Liver (tissue), 9 donors: ENCODE results near the gene CCNB1.

DNA sequence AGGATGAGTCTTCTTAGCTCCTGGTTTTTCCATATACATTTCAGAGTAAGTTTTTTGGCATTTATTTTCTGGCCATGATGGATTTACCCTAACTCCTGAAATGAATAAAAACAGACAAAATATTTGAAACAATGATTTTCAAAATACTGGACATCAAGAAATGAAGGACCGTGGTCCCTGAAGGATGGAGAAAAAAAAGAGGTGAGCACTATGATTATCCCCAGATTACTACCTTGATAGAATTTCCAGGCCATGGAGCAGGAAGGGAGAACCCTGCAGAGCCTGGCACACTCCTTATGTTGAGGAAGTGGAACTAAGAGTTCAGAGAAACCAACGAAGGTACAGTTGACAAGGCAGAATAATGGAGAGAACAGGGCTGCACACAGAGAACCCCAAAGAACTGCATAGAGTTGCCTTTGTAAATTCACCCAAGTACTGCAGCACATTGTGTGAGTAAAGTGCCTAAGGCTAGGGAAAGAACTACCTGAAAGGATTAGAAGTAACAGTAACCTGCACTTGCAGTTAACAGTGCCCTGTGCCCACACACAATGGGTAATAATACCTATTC, 57.0 kb upstream of the SREK1 start:
- PRO-cap, 5 experiments: no peak in any of the 5 experiments
- RAMPAGE, long total RNA, 2 experiments: no peak in any of the 2 experiments
- RRBS: no CpG with 5 or more reads among the region's 2 CpGs

- PRO-cap, 5 experiments: no peak in any of the 5 experiments
- RAMPAGE, long total RNA, 2 experiments: no peak in any of the 2 experiments
- RRBS: no CpG with 5 or more reads among the region's 5 CpGs
These were observed 162.8 kb downstream of the SREK1 start for GRCh38 chr5:66306933-66307339.

GRCh38 chr5:66554117-66554579, 42.0 kb upstream of the MAST4 start:
- PRO-cap, 5 experiments: no peak in any of the 5 experiments
- RAMPAGE, long total RNA, 2 experiments: no peak in any of the 2 experiments
- RRBS: no CpG with 5 or more reads among the region's 5 CpGs

DNA sequence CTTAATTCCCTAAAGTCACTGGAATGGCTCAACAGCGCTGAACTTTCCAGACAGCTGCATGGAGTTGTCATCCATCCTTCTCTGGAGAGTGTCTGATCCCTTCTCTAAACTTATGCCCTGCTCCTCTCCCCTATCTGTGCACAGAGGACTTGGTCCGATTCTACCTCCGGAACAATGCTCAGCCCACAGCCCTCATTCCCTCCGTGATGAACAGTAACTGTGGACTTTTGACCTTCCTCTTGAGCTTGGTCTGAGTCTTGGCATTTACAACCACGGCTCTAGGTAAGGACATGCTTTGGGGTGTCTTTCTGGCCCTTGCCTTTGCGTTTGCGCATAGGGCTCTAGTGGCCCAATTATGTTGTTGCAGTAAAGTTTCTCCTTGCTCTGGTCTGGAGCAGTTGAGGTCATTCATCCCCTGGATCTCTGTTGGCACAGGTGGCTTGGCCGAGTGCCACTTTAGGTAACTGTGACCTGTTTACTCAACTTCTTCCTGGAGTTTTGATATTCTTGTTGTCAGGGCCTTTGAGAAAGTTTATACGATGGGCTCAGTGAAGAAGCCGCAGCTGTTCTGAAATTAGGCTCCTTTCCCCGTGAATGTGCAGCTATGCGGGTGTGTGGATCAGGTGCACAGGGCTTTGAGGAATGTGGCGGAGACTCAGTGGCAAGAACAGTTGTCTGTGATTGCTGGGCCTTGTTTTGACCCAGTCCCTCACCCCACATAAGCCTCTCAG, 18.4 kb upstream of the CD180 start:
- PRO-cap, 5 experiments: peak in 2 of 5 experiments; most common plus-strand start position 525 of the sequence (in 1)
- RAMPAGE, long total RNA, 2 experiments: no peak in any of the 2 experiments
- RRBS: no CpG with 5 or more reads among the region's 13 CpGs

GRCh38 chr5:67538024-67538335, 341.4 kb upstream of the CD180 start:
- PRO-cap, 5 experiments: no peak in any of the 5 experiments
- RAMPAGE, long total RNA, 2 experiments: no peak in any of the 2 experiments
- RRBS: no CpG with 5 or more reads among the region's 1 CpG

DNA sequence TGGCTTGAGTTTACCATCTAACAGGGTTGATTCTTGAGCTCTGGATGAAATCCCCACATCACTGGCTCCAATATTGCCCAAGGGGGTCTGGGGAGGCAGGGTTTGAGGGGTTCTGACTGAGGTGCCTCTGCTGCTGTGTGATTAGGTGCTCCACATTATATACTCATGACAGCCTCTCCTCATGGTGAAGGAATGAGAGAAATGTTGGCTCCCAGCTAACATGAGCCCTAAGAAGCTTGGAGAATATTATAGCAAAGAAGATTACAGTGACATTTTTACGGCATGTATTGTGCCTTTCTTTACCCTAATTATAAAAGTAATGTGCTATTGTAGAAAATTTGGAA, 229.6 kb upstream of the PIK3R1 start:
- PRO-cap, 5 experiments: no peak in any of the 5 experiments
- RAMPAGE, long total RNA, 2 experiments: no peak in any of the 2 experiments
- RRBS: no CpG with 5 or more reads among the region's 1 CpG

DNA sequence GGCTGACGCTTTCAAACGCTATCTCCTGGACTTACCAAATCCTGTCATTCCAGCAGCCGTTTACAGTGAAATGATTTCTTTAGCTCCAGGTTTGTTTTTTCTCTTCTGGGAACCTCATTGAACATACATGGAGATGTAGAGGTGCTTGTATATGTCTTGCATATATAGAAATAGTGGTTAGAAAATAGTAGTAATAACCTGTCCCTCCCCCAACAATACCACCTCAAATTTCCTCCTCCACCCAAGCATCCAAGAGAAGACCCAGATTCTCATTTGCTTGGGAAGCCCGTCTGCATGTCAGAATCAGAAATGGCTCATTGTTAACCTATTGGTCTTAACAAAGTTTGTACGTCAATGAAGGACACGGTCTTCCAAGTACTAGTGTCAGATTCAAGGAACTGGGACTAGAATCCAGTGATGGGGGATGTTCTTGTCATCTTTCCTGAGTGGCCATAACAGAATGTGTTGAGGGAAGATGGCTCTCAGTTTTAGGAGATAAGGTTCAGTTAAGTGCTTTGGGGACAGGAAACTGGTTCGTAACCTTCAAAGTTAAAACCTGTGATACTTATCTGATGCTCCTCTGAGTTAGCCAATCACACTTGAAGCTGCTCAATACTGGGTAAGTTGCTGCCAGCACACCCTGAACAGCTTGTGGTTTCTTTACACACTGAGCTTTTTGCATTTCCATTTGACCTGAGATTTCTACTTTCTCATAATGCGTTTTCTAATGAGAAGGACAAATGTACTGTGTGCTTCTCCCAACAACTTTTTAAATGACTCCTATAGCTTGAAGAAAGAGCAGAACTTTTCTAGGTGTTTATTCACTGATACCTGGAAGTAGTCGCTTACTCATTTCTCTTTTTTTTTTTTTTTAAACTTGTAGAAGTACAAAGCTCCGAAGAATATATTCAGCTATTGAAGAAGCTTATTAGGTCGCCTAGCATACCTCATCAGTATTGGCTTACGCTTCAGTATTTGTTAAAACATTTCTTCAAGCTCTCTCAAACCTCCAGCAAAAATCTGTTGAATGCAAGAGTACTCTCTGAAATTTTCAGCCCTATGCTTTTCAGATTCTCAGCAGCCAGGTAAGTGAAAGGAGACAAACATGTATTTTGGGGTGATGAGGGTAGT, 64.5 kb downstream of the PIK3R1 start:
- PRO-cap, 5 experiments: no peak in any of the 5 experiments
- RAMPAGE, long total RNA, 2 experiments: no peak in any of the 2 experiments
- RRBS: no CpG with 5 or more reads among the region's 12 CpGs

GRCh38 chr5:68292971-68293621, 77.5 kb downstream of the PIK3R1 start:
- PRO-cap, 5 experiments: no peak in any of the 5 experiments
- RAMPAGE, long total RNA, 2 experiments: no peak in any of the 2 experiments
- RRBS: no CpG with 5 or more reads among the region's 8 CpGs

DNA sequence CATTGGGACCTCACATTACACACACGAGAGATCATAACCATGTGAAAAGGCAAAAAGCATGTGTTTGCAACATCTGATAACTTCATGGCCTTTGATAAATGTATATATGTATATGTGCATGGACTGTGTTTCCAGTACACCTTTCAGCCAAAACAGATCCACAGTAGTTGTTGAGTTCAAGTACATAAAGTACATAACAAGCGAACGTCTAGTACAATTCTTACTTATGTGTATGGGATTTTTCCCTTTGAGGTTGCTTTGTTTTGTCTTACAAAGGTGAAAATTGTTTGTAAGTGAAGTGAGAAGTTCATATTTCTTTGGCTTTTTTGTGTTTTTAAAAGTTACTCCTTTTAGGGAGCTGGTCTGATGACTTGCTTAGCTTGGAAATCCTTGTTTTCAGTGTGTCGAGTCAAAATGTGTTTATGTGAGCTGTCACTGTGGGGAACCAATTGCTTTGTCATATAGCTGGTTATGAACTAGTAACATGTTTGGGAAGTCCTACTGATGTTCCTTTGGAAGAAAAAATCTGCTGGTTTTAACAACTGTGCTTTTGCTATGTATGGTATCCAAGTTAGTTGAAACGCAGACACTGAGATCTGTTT, 85.1 kb downstream of the PIK3R1 start:
- PRO-cap, 5 experiments: no peak in any of the 5 experiments
- RAMPAGE, long total RNA, 2 experiments: no peak in any of the 2 experiments
- RRBS: no CpG with 5 or more reads among the region's 5 CpGs

GRCh38 chr5:68449330-68449825, 233.8 kb downstream of the PIK3R1 start:
- PRO-cap, 5 experiments: no peak in any of the 5 experiments
- RAMPAGE, long total RNA, 2 experiments: no peak in any of the 2 experiments
- RRBS: no CpG with 5 or more reads among the region's 5 CpGs

DNA sequence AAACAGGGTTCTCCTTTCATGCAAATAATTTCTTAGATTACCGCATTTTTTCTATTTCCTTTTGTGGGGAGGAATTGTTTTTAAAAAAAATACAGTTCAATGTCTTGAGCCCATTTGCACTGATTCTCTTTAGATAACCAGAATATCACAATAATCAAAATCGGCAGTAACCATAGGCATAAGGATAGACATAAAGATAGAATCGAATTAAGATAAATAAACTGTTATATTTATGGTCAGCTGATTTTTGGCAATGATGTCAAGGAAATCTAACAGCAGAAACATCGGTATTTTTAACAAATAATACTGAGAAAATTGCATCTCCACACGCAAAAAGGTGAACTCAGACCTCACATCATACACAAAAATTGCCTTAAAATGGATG, 325.5 kb downstream of the PIK3R1 start:
- PRO-cap, 5 experiments: no peak in any of the 5 experiments
- RAMPAGE, long total RNA, 2 experiments: no peak in any of the 2 experiments
- RRBS: no CpG with 5 or more reads among the region's 5 CpGs

GRCh38 chr5:69093617-69093976, 217 bp upstream of the SLC30A5 start:
- PRO-cap, 5 experiments: peak in 3 of 5 experiments; most common plus-strand start chr5:69093965 (in 1); most common minus-strand start chr5:69093804 (in 1)
- RAMPAGE, long total RNA, 2 experiments: no peak in any of the 2 experiments
- RRBS: 1% methylated on average over 6 of the region's 21 CpGs

DNA sequence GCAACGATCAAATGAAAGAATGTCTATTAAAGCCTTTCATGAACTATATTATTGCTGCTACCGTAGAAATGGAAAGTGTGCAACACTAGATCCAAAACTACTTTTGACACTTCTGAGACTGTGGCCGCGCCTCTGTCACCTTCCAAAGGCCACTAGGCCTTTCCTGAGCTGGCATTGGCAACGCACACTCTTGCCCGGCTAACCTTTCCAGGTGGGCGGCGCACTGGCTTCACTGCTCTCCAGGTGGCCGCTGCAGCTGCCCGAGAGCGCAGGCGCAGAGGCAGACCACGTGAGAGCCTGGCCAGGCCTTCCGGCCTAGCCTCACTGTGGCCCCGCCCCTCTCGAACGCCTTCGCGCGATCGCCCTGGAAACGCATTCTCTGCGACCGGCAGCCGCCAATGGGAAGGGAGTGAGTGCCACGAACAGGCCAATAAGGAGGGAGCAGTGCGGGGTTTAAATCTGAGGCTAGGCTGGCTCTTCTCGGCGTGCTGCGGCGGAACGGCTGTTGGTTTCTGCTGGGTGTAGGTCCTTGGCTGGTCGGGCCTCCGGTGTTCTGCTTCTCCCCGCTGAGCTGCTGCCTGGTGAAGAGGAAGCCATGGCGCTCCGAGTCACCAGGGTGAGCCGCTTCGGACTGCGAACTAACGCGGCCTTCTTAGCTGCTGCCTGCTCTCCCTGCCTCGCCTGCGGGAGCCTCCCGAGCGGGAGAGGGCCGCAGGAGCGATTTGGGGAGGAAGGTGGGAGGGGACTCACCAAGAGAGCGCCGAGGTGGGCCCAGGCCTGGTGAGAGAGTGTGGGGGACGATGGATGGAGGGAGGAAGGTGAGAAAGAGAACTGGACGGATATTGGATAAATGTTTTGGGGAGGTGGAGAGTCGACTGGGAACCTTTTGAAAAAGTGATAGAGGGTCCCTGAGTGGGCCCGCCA, at the start of gene CCNB1:
CCNB1 (plus strand) TSS at position 483 of the 924 bp plus-strand sequence.
- PRO-cap, 5 experiments: peak in 5 of 5 experiments; most common plus-strand start position 483 of the sequence (in 5); most common minus-strand start position 258 of the sequence (in 3)
- RAMPAGE, long total RNA, 2 experiments: start-site peak on the plus strand in 2 of 2 experiments, centred at positions 473 to 488 of the sequence, 200 to 1,658 reads per replicate
- RRBS: 2% methylated on average over 14 of the region's 54 CpGs

DNA sequence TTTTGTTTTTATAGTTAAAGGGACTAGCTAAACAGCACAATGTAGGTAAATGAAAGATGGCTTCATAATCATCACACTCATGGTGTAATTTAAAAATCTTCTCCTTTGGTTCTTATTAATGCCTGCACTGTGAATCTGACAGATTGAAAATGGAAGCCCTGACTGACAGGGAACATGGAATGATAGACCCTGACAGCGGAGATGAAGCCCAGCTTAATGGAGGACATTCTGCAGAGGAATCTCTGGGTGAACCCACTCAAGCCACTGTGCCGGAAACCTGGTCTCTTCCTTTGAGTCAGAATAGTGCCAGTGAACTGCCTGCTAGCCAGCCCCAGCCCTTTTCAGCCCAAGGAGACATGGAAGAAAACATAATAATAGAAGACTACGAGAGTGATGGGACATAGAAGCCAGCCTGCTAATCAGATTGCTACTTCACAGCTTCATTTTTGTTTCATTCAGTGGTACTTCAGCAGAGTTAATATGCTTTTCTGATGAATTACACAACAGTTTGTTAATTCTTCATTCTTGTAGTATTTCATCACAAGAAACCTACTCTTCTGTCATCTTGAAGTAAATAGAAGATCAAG, 934 bp upstream of the MARVELD2 start:
- PRO-cap, 5 experiments: no peak in any of the 5 experiments
- RAMPAGE, long total RNA, 2 experiments: no peak in any of the 2 experiments
- RRBS: no CpG with 5 or more reads among the region's 3 CpGs

GRCh38 chr5:69454341-69455270, 38.0 kb upstream of the OCLN start:
- PRO-cap, 5 experiments: peak in 4 of 5 experiments; most common plus-strand start chr5:69454728 (in 1); most common minus-strand start chr5:69454638 (in 3)
- RAMPAGE, long total RNA, 2 experiments: no peak in any of the 2 experiments
- RRBS: no CpG with 5 or more reads among the region's 9 CpGs

- PRO-cap, 5 experiments: no peak in any of the 5 experiments
- RAMPAGE, long total RNA, 2 experiments: no peak in any of the 2 experiments
- RRBS: no CpG with 5 or more reads among the region's 6 CpGs
These were observed 16.7 kb downstream of the OCLN start for GRCh38 chr5:69509199-69509770.

- PRO-cap, 5 experiments: no peak in any of the 5 experiments
- RAMPAGE, long total RNA, 2 experiments: no peak in any of the 2 experiments
- RRBS: no CpG with 5 or more reads among the region's 6 CpGs
These were observed 61.8 kb downstream of the MCCC2 start for GRCh38 chr5:71648959-71649377.

DNA sequence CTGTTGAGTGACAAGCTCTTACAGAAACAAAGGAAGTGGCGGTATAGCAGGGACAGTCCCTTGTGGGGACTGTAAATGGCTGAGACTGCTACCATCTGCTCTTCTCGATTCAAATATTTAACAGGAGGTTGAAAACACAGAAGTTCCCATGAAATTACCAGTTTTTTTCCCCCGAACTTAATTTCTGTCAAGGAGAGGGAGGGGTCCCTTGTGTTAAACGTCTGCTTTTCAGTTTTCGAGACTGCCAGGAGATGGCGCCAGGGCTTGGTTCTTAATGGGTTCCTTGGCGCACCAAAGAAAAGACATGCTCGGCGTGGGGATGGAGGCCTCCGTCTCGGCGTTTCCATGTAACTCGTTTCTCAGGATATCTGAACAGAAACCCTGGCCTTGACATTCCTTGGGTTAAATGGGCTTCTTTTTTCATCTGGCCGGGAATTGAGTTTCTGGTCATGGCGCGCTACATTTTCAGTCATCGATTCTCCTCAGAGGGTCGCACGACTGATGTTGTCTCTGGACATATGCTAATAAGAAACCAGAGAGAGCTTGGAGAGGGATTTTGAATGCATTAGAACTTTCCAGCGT, 63.9 kb downstream of the CARTPT start:
- PRO-cap, 5 experiments: no peak in any of the 5 experiments
- RAMPAGE, long total RNA, 2 experiments: no peak in any of the 2 experiments
- RRBS: no CpG with 5 or more reads among the region's 20 CpGs

- PRO-cap, 5 experiments: no peak in any of the 5 experiments
- RAMPAGE, long total RNA, 2 experiments: no peak in any of the 2 experiments
- RRBS: no CpG with 5 or more reads among the region's 7 CpGs
These were observed 92.3 kb upstream of the MAP1B start for GRCh38 chr5:72014964-72015467.

DNA sequence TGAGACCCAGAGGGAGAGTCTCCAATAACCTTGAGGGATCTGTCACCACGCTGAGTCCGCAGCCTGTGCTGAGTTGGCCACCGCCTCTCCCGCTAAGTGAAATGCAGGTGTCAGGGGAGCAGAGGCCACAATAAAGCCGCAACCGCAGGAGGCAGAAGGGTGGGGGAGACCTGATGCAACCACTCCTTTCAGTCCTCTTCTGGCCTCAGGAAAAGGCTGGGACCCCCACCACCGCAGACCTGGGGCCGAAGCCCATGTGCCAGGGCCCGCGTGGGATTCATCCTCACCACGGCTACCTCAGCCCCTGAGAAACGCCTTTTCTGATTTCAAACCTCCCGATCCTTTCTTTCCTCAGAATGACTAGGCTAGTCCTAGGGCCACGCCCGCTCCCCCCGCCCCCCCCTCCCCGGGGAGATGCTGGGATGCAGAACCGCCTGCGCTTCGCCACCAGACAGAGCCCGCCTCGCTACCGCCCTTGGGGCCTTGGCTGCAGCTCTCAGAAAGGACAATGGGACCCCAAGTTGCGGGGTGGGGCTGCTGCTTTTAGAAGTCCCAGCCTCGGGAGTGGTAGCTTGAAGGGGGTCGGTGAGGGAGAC, 719 bp downstream of the MAP1B start:
- PRO-cap, 5 experiments: no peak in any of the 5 experiments
- RAMPAGE, long total RNA, 2 experiments: no peak in any of the 2 experiments
- RRBS: no CpG with 5 or more reads among the region's 26 CpGs